CD14-positive monocyte (primary cell): ENCODE measurements around the gene PCYT1B.

DNA sequence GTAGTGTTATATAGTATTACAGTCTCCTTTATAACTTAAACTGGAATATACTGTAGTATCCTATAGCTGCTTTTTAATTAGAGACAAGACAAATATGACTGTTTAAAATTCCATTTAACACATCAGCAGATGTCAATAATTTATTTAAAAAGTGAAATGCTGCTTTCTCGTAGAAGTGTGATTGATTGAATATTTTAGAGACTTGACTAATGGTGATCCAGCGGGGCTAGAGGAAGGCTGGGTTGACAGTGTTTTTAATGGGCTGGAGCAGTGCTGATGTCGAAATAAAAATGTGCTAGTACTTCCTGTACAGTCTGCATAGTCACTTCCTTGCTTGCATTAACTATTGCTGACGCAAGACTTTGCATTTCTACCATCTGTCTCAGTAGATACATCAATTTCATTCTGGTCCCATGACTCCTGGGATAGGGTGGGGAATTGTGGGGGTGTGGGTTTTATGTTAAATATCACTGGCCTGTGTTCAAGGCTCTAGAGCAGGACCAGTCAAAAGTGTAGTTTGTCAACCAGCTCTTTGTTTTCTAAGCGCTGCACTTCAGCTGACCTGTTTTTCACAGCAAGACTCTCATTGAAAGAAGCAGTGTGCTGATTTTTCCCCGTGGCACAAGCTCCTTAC lies 35.3 kb upstream of the PHEX start:
- CAGE, long polyA plus RNA = no peak

DNA sequence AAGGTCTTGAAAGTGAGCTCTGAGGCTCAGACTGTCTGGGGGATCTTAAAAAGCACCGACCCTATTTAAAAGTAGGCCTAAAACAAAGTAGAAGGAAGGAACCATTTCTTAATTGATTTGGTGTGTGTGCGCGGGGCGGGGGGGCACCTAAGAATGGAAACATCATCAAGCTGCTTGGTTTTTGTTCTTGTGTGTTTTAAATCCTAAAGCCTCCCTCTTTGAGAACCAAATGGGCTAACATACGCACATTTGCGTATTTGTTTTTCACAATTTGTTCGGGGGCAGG lies 80.8 kb downstream of the CBLL2 start:
- CAGE, long polyA plus RNA = no peak

- CAGE, long polyA plus RNA = no peak
These were observed 143.1 kb downstream of the CBLL2 start for GRCh38 chrX:22415741-22416252.

DNA sequence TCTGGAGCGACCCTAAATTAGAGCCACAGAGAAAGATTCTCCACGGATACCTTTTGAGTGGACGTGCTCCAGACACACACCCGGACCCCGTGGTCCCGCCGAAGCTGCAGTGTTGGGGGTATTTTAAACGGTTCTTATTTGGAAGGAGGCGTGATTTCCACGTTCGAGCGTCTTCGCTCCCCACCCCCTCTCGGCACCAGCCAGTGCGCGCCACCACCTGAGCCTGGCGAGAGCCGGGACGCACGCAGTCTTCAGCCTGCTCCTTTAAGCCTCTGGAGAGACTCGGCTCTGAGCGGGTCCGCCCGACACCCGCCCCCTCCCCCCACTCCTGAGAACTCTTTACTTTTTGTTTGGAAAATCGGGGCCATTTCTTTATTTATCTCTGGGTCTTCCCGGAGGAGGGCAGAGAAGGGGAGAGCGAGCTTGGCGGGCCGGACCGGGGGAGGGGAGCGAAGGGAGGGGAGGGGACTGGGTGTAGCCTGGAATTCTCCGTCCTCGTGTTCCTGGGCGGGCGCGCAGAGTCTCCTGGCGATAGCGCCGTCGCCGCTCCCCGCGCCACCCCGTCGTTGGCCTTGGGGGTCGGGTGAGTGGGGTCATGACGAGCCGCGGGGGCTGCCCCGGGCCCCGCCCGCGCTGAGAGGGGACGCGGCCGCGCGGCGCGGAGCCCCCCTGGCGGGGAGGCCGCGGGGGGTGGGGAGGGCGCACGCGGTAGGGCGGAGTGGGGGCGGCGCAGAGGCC lies 601 bp upstream of the PTCHD1 start:
- CAGE, long polyA plus RNA = no peak

DNA sequence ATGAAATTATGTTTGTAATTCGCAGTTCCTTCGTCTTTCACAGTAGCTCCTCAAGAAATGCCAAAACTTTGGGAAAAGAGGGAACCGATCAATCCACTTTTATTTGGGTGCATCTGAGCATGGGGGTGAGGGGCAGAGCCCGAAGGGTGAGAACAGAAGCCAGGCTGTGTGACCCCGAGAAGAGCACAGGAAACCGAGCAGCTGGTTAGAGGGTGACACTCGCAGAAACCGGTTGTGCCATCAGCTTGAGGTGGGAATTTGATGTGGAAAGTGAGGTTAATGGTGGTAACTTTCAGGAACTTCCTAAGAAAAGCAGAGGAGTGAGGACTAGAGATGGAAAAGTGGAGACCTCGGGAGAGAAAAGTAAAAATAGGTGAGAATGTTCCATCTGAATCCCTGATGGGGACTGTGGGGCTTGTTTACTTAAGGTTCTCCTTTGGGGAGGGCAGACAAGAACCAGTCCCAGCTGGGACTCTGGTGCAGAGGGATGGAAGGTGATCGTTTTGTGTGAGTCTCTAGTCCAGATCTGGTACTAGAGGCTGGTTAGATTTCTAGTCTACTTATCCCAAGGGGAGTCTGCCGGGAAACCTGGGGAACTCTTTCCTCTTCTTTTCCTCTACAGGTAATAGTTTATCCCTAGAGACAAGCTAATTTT lies 1.4 kb downstream of the PTCHD1 start:
- CAGE, long polyA plus RNA = no peak

- CAGE, long polyA plus RNA = no peak
These were observed 24.9 kb downstream of the PRDX4 start for GRCh38 chrX:23692119-23692628.

- CAGE, long polyA plus RNA = no peak
These were observed 32.5 kb downstream of the PRDX4 start for GRCh38 chrX:23699771-23700196.

DNA sequence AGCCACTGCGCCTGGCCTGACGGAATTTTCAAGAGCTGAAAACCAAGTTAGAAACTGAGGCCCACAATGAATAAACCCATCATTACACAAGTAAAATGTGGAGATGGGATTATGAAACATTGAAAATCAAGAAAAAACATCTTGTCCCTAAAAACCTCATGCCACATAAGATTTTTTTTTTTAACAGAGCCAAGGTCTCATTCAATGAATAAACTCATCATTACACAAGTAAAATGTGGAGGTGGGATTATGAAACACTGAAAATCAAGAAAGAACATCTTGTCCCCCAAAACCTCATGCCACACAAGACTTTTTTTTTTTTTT lies 4.1 kb downstream of the SAT1 start:
- CAGE, long polyA plus RNA = no peak

GRCh38 chrX:23807072-23807954 lies 24.3 kb downstream of the SAT1 start:
- CAGE, long polyA plus RNA = no peak

GRCh38 chrX:24067742-24068271 lies 13.1 kb downstream of the EIF2S3 start:
- CAGE, long polyA plus RNA = no peak

GRCh38 chrX:24167177-24167887 lies 17.8 kb downstream of the ZFX start:
- CAGE, long polyA plus RNA = no peak

GRCh38 chrX:24181970-24183107 lies 32.8 kb downstream of the ZFX start:
- CAGE, long polyA plus RNA = no peak

- CAGE, long polyA plus RNA = no peak
These were observed 555 bp upstream of the PDK3 start for GRCh38 chrX:24464502-24464960.

GRCh38 chrX:24646500-24647631 lies at the start of gene PCYT1B:
PCYT1B (minus strand) TSS chrX:24647347.
- CAGE, long polyA plus RNA = no peak

DNA sequence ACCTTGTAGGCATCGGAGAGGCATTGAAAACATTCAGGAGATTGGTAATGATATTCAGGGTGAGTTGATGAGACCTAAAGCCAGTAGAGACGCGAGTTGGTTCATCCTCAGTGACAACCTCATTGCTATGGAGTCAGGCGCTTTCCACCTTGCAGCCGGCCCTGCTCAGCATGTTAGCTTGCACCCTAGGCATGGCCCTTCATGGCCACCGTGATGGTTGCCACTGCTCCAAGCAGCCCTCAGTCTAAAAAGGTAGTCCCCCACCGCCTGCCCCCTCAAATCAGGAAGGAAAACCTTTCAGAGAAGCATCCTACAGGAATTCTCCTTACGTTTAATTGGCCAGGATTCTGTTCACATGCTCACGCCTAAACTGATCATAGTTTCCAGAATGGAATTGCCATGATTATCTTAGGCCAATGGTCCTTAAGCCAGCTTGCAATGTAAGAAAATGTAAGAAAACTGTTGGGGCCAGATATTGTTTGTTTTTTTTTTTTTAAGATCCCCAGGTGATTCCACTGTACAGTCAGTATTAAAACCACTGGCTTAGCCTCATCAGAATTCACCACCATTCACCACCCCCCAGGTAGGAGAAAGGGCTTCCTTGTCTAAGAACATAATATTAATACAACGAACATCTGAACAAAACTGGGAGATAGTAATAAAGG lies 114.4 kb downstream of the POLA1 start:
- CAGE, long polyA plus RNA = no peak

DNA sequence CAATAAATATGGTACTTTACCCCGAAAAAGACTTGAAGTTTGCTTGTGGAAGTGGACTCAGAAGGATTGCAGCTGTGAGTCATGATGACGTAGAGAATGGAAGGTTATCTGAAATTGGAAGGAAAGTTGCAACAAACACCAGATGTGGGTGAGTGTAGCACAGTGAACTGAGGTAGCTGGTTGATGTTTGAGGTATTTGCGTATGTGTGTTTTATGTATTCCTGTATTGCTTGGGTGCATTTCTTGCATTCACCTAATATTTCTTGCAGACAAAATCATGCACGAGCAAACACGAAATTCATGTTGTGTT lies 112.9 kb downstream of the ARX start:
- CAGE, long polyA plus RNA = no peak

- CAGE, long polyA plus RNA = no peak
These were observed 13.5 kb downstream of the ARX start for GRCh38 chrX:25002155-25002729.

- CAGE, long polyA plus RNA = no peak
These were observed 11.2 kb downstream of the ARX start for GRCh38 chrX:25004479-25004979.

GRCh38 chrX:25006912-25007604 lies 8.7 kb downstream of the ARX start:
- CAGE, long polyA plus RNA = no peak

- CAGE, long polyA plus RNA = no peak
These were observed 4.6 kb downstream of the ARX start for GRCh38 chrX:25011082-25011650.